HTERT-HM (cell line): ENCODE data around the genes WHRN, ATP6V1G1, TRIM32, ASTN2 and TLR4.

- RRBS = no CpG with 5 or more reads among the region's 5 CpGs
Observed at GRCh38 chr9:114394257-114394700, 6.5 kb upstream of the AKNA start.

DNA sequence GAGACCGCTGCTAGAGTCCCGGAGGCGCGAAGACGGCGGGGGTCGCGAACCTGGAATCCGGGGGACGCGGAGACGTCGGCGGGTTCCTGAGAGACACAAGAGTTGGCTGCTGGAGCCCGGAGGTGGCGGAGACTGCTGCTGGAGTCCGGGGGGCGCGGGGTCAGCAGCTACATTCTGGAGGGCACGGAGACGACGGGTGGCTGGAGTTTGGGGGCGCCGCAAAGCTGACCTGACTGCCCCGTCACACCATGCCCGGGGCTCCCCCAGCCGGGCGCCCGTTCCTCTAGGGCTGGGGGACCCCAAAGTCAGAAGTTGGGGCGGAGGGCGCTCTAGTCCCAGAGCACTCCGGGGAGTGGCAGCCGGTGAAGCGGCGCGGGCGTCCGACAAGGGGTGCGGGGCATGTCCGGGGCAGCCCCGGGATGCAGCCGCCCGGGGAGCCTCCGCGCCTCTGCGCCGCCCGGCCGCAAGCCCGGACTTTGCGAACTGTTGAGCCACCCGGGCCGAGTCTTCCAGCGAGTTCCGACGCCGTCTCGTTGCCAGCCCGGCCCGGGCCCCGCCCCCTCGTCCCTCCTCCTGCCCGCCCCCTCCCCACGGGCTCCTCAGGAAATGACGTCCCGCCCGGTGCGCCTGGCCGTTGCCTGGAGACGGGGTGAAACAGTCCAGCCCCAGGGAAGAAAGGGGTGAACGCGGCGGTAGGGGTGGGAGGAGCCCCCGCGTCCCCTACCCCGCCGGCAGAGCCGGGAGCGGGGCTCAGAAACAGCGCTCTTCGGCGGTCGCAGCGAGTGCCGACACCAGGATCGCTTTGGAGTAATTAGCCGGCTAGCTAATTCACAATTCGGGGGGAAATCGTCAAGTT lies at the start of gene WHRN:
Gene WHRN, minus strand, starts transcription at position 508 of the 856 bp plus-strand sequence.
- RRBS = 6% methylated on average over 65 of the region's 89 CpGs

DNA sequence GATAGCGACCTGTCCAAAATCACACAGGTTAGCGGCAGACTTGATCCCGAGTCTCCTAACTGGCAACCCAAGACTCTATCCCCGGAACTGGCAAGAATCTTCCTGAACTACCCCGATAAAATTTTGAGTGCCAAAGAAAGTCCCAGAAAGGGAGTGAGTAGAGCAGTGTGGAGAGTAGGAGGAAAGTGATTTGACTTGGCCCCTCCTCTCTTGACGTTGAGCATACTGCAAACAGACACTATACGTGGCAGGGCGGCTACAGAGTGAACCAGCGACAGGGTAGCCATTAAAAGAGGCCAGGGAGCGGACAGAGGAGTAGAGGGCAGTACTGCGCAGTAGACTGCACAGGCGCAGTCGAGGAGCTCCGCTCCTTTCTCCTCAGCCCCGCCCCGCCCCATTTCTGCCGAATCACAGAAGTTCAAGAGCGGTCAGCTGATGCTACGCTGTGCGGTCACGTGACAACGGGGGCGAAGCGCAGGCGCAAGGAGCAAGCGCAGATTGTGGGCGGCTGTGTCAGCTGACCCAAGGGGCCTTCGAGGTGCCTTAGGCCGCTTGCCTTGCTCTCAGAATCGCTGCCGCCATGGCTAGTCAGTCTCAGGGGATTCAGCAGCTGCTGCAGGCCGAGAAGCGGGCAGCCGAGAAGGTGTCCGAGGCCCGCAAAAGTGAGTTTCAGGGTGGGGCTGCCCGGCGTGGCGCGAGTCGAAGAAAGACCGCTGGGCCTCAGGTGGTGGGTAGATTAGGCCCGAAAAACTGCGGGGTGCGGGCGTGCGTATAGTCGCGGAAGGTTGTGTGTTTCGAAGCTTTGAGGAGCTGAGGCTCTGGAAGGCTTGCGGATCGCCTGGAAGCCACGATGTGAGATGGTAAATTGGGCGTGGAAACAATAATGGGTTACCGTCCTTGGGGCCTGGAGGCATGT lies at the start of gene ATP6V1G1:
Gene ATP6V1G1, plus strand, starts transcription at position 511 of the 916 bp plus-strand sequence.
- RRBS = no CpG with 5 or more reads among the region's 55 CpGs

GRCh38 chr9:114592243-114592893 lies 4.8 kb downstream of the ATP6V1G1 start:
- RRBS = no CpG with 5 or more reads among the region's 8 CpGs

- RRBS = no CpG with 5 or more reads among the region's 5 CpGs
Observed at GRCh38 chr9:114799348-114799988, 6.4 kb downstream of the TNFSF15 start.

- RRBS = no CpG with 5 or more reads among the region's 1 CpG
Observed at GRCh38 chr9:115117150-115117656, 754 bp downstream of the TNC start.

DNA sequence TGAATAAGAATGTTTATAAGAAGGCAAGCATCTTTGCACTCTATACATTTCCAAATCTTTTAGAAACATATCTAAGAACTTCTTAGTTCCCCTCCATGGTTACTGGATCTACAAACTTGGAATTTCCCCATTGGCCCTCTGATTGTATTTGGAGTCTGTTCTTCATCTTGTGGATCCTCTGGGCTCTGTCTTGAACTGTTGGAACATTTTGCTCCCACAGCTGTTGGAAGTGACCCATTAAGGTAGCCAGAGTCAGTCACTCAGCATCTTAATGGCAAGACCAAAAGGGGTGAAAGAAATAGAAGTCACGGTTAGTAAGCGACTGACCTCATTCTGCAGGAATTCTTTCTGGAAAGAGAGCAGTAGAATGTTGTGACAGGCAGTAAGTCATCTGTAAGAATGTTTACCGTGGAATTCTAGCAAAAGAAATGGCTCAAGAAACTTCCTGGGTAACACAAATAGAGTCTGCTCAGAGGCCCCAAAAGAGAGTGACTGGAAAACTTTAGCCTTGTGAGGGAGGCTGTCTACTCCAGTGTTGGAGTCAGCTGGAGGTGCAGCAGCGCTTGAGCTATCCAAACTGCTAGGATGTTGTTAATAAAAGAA lies 28.6 kb upstream of the TNC start:
- RRBS = no CpG with 5 or more reads among the region's 4 CpGs

DNA sequence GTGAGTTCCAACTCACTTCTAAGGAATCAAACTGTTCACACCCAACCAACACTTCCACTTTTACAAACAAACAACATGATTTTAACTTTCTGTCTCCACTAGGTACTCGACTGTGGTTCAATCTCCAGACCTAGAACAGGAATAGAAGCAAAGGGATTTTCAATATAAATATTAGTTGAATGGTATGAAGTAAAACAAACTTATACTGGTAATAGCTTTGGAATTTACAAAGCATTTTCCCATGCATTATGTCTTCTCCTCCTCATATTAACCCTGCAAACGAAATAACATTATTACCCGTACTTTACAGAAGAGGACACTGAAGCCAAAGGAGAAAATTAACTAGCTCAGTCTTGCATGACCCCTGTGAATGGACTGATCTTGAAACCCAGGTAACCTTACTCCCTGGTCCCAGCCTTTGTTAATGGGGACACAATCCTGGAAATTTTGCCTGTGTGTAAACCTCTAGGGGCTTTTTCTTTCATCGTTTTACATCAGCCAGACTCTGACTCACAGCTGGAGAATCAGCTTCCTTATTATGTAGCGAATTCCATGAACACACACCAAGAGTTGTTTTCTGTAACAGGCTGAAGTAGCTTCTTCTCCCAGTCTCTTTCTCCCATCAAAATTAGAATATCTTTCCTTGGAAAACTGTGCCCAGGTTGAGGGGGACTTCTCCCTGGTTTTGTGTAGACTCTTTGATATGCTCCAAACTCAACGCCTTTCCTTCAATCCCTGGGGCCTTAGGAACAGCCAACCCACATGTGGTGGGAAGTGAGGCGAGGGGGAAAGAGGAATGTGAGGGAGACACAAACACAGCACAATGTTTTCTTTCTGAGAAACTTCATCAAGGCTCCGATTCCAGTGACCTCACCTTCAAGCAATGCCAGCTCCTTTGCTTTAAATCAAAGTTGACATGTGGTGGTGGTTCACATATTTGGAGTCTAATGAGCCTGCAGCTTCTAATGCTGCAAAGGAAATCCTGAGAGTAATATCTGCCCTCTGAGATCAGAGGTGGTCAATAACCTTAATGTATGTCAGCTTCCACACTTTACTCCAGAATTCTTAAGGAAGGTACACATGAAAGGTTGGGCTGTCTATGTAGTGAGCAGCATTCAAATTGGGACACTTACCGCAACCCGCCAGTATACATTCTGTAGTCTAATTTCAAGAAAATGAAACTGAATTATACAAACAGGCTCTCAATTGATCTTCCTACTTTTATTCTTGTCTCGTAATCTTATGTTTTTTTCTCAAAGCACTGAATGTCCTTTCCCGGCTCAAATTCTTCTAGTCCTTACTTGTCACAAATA lies 480.8 kb upstream of the PAPPA start:
- RRBS = no CpG with 5 or more reads among the region's 12 CpGs

DNA sequence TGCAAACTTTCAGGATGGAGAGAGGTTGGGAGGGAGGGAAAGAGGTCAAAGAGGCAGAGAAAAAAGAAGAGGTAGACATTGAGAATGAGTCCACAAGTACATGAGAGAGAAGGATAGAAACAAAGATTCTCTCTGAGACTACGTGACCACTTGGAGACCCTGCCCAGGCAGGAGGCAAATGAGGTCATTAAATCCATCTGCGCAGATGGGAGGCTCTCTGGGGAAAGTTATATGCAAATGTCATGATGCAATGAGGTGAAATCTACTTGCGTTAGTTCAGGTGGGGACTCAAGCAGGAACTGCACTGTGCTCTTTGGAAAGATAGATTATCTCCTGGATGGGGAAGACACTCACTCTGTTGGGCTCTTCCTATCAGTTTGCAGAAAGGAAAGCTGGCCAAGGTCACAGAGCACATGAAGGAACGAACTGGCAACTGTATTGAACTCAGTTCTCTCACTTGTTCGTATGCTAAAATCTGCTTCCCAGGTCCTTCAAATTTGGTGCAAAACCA lies 241.7 kb downstream of the PAPPA start:
- RRBS = no CpG with 5 or more reads among the region's 5 CpGs

DNA sequence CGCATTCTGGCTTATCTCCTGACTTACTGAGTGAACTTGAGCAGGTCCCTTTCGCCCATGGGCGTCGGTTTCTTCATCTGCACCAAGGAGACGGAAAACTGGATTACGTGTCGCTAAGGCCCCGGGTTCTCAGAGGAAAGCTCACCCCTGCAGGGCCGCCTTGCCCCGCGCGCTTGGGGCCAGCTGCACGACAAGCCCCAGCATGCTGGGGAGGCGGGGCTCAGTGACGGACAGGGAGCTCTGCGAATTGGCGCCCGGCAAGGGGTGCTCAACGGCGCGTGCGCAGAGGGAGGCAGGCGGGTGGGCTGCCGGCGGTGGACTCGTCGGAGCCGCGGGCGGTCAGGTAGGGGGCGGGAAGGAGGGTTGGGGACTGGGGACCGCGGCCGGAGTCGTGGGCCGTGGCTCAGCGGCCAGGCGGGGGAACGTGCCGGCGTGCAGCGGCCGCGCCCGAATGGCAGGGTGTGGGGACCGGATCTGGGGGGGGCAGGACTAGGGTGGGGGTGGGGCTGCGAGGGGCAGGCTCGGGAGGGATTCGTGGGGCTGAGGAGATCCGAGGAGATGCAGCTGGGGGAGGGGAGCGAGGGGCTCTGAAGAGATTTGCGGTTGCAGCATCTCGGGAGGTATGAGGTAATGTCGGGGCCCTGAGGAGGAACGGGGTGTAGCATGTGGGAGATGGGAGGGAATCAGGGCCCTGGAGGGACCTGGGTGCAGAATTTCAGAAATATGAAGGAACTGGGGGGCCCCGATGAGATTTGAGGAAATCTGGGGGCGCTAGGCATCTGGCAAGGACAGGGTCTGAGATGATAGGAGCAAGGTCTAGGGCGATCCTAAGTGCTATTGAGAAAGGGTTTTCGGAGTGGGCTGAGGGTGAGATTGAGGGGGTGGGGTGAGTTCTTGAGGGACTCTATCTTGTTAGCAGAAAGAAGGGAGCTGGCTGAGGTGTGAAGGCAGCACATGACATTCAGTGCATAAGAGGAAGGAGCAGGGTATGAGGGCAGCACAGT lies at the start of gene TRIM32:
Gene TRIM32, plus strand, starts transcription at position 267 of the 1,004 bp plus-strand sequence.
- RRBS = 1% methylated on average over 26 of the region's 59 CpGs

DNA sequence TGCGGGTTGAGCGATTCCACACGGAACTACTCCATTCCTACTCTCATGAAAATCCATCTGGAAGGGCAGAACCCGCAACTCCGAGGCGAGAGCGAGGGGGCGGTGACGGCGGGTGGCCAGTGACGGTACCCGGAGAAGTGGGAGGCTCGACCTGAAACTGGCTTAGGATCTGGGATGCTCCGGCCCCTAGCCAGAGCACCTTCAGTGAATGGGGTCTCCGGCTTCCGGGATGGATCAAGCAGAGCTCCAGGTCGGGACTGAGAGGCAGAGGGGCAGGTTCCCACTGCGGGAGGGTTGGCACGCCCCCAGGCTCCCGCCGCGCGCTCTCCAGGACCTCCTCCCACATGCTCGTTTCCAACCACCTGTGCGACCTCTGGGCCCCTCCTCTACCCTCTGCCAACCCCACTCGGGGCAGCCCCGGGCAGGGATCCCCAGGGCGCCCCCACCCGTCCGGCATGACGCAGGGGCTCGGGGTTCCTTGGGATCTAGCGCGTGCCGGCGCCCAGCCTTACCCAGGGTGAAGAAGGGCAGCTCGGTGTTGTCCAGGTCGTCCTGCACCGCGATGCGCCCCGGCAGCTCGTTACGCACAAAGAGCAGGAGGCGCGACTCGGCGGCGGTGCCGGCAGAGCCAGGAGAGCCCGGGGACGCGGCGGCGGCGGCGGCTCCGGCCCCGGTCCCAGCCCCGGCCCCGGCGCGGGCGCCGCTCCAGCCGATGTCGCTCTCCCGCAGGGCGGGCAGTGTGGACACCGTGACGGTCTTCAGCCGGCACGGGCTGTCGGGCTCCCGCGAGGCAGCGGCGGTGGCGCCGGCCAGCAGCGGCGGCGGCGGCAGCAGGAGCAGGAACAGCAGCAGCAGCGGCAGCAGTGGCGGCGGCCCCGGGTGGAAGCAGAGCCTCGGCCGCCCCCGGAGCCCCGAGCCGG lies 612 bp downstream of the ASTN2 start:
- RRBS = 10% methylated on average over 45 of the region's 93 CpGs

DNA sequence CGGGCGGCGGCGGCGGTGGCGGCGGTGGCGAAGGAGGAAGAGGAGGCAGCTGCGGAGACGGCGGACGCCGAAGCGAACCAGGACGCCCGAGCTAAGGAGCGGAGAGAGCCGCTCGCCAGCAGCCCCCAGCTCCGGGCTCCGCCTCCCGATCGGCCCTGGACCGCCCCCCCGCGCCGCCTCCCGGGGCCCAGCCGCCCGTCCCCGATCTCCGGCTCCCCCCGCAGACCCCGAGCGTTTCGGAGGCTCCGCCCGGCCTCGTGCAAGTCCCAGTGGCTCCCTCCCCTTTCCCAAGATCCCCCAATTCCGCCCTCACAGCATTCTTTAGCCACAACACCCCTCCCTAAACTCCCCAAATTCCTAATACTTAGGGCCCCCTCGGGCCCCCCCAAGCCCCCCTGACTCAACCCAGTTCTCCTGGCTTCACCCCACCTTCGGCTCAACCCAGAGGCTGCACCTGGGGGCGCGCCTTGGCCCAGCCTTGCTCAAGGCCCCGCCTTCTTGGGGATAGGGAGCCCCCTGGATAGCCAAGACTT lies at the start of gene ASTN2:
Gene ASTN2, minus strand, starts transcription at position 97 of the 533 bp plus-strand sequence.
- RRBS = 14% methylated on average over 16 of the region's 45 CpGs

GRCh38 chr9:117415555-117416032 lies 737 bp upstream of the ASTN2 start:
- RRBS = no CpG with 5 or more reads among the region's 11 CpGs

DNA sequence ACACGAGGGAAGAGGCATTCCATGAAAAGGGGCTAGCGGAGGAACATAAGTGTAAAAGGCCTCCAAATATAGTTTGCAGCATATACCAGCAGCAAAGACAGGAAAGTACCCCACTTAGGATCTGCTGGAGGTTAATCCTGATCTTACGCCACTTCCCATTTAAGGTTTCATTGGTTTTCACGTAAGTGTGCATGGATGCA lies 59.7 kb upstream of the TLR4 start:
- RRBS = no CpG with 5 or more reads among the region's 4 CpGs

DNA sequence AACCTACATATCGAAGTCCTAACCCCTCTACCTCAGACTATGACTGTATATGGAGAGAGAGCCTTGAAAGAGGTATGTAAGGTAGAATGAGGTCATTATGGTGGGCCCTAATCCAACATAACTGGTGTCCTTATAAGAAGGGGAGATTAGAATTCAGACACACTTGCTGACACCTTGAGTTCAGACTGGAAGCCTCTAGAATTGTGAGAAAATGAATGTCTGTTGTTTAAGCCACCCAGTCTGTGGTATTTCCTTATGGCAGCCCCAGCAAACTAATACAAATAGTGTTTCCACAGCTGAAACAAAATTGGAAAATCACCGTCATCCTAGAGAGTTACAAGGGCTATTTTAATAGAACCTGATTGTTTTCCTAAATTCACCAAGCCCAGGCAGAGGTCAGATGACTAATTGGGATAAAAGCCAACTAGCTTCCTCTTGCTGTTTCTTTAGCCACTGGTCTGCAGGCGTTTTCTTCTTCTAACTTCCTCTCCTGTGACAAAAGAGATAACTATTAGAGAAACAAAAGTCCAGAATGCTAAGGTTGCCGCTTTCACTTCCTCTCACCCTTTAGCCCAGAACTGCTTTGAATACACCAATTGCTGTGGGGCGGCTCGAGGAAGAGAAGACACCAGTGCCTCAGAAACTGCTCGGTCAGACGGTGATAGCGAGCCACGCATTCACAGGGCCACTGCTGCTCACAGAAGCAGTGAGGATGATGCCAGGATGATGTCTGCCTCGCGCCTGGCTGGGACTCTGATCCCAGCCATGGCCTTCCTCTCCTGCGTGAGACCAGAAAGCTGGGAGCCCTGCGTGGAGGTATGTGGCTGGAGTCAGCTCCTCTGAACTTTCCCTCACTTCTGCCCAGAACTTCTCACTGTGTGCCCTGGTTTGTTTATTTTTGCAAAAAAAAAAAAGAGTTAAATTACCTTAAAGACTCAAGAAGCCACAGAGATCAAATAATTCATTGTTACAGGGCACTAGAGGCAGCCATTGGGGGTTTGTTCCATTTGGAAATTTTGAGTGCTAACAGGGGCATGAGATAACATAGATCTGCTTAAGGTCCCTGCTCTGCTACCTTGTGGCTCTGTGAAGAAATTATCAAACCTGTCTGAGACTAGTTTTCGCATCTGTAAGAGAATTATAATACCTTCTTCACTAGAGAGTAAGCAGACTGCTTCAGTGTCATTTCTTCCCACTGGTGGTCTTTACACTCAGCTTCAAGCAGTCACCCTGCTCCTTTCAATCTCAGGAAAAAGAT lies at the start of gene TLR4:
Gene TLR4, plus strand, starts transcription at position 654 of the 1,258 bp plus-strand sequence.
- RRBS = no CpG with 5 or more reads among the region's 15 CpGs

- RRBS = no CpG with 5 or more reads among the region's 4 CpGs
Observed at GRCh38 chr9:118979067-118979536, 390.1 kb downstream of the BRINP1 start.

- RRBS = no CpG with 5 or more reads among the region's 15 CpGs
Observed at GRCh38 chr9:119282953-119283662, 86.1 kb downstream of the BRINP1 start.

GRCh38 chr9:120353401-120353951 lies 226.5 kb downstream of the CDK5RAP2 start:
- RRBS = no CpG with 5 or more reads among the region's 8 CpGs

- RRBS = no CpG with 5 or more reads among the region's 8 CpGs
Observed at GRCh38 chr9:120394199-120394785, 185.7 kb downstream of the CDK5RAP2 start.

DNA sequence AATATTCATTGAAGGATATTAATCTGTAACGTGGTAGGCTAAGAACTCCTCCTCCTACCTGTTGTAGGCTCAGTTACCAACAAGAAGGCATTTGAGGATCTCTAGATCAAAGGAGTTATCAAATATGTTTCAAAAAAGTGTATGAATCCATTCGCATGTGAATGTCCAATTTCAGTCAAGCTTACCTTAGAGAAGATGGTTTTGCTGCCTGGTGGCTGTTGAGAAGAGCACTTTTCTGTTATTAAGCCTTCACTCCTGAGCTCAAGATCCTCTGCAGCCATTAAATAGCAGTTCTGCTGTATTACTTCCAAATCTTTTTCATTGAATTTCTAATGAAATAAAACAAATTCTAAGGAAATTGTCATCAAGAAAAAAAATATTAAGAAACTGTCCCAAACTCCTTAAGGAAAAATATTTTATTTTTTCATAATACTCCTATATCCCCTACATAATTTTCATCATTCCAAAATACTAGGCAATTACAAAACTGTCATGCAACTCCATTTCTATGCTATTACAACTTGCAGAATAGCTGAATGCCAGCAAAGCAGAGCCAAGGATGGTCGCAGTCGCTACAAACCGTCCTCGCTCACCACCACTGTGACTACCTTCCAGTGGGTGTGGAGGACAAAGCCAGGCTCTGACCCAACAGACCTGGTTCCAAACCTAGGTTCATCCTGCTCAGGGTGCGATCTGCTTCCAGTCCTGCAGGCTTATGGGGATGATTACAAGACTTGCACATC lies 92.7 kb downstream of the CDK5RAP2 start:
- RRBS = no CpG with 5 or more reads among the region's 7 CpGs